Heart left ventricle (tissue), 7 donors: ENCODE measurements around the gene HCN1.

DNA sequence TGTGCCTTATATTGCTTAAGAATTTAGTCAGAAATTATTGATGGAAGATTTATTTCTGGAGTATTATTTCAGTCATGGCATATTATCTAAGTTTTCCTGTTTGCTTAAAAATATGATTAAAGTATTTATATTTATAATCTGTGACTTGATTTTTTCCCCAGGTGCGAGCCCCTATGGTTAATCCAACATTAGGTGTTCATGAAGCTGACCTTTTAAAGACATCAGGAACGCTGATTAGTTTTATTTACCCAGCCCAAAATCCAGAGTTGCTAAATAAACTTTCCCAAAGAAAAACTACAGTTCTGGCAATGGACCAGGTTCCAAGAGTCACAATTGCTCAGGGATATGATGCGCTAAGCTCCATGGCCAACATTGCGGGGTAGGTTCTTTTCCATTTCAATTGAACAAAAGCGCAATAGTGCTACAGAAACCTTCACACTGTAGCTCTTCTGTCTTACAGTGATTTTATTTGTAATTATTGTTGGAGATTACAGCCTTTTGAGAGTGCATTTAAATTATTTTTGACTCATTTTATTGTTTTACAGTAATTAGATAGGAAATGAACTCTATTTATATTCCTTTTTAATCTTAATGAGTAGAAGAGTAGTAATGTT is 12.8 kb downstream of the NNT start:
- PRO-cap, 6 experiments, result no peak in any of the 6 experiments
- RAMPAGE, long total RNA, 2 experiments, result no peak in any of the 2 experiments
- RRBS, result no CpG with 5 or more reads among the region's 5 CpGs

DNA sequence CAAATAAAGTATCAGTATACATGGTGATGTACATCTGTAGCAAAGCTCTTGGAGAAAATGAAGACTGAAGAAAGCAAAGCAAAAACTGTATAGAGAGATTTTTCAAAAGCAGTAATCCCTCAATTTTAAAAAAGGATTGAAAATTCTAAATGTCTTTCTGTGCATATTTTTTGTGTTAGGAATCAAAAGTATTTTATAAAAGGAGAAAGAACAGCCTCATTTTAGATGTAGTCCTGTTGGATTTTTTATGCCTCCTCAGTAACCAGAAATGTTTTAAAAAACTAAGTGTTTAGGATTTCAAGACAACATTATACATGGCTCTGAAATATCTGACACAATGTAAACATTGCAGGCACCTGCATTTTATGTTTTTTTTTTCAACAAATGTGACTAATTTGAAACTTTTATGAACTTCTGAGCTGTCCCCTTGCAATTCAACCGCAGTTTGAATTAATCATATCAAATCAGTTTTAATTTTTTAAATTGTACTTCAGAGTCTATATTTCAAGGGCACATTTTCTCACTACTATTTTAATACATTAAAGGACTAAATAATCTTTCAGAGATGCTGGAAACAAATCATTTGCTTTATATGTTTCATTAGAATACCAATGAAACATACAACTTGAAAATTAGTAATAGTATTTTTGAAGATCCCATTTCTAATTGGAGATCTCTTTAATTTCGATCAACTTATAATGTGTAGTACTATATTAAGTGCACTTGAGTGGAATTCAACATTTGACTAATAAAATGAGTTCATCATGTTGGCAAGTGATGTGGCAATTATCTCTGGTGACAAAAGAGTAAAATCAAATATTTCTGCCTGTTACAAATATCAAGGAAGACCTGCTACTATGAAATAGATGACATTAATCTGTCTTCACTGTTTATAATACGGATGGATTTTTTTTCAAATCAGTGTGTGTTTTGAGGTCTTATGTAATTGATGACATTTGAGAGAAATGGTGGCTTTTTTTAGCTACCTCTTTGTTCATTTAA is 101.8 kb downstream of the NNT start:
- PRO-cap, 6 experiments, result no peak in any of the 6 experiments
- RAMPAGE, long total RNA, 2 experiments, result no peak in any of the 2 experiments
- RRBS, result no CpG with 5 or more reads among the region's 3 CpGs

DNA sequence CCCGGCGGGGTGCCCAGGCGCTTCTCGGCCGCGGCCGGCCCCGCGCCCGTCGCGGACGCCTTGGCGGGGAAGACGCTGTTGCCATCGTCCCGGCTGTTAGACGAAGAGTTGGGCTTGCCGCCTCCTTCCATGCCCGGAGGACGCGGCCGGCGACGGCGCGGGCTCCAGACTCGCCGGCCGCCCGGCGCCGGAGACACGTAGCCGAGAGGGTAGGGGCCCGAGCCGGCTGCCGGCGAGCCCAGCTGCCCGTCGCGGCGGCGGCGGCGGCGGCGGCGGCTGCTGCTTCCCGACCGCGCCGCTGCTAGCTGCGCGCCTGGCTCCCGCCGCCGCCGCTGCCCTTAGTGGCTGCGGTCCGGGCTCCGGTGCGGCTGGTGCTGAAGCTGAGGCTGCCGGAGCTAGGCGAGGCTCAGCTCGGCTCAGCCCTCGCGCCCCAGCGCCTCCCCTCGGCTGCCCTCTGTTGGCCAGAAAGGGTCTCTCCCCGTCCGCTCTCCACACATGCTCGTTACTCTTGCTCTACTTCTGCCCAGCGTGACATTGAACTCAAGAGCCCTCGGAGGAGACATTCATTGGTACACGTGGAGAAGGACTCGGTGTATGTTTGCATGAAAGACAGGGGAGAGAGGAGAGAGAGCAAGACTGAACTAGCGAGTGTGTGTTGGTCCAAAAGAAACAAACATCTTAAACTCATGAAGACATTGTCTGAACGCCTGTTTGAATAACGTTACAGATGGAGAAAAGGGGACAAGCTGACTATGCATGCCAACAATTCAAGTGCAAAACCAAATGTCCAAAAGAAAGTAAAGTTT is at the start of gene HCN1:
TSS of gene HCN1 (minus strand) at position 418 of the 806 bp plus-strand sequence.
- PRO-cap, 6 experiments, result no peak in any of the 6 experiments
- RAMPAGE, long total RNA, 2 experiments, result no peak in any of the 2 experiments
- RRBS, result 1% methylated on average over 17 of the region's 80 CpGs

GRCh38 chr5:50445132-50445757 is 4.2 kb upstream of the EMB start:
- PRO-cap, 6 experiments, result no peak in any of the 6 experiments
- RAMPAGE, long total RNA, 2 experiments, result no peak in any of the 2 experiments
- RRBS, result no CpG with 5 or more reads among the region's 11 CpGs

DNA sequence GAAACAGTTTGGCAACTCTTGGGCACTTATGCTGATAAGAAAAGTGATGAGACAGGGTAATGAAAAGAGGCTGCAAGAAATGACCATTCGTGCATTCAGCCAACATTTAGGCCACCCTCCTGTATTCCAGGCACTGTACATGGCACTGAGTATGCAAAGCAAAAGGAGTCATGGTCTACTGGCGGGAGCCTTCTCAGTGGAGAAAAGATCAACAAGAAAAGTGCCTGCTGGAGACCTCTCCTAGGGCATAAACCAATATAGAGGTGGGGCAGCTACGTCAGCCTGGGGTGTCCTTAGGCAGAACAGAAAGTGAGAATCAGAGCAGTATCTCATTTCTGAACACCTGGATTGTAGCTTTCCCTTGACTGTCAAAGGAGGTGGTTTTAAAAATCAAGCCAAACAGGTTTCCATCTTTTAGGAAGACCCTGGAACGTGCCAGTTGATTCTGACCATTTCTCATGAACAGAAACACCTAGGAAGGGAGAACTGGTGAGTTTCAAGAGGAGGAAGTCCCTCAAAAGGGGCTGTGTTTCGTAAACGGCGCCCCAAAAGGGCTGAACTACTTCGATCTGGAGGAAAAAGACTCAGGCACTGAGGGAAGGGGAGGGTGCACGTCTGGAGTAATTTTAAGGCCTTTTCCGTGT is 734 bp upstream of the PARP8 start:
- PRO-cap, 6 experiments, result no peak in any of the 6 experiments
- RAMPAGE, long total RNA, 2 experiments, result no peak in any of the 2 experiments
- RRBS, result no CpG with 5 or more reads among the region's 10 CpGs

- PRO-cap, 6 experiments, result peak in 1 of 6 experiments; most common plus-strand start chr5:50923607 (in 1); most common minus-strand start chr5:50923463 (in 1)
- RAMPAGE, long total RNA, 2 experiments, result no peak in any of the 2 experiments
- RRBS, result no CpG with 5 or more reads among the region's 27 CpGs
Observed at GRCh38 chr5:50923274-50923908, 257.0 kb downstream of the PARP8 start.

DNA sequence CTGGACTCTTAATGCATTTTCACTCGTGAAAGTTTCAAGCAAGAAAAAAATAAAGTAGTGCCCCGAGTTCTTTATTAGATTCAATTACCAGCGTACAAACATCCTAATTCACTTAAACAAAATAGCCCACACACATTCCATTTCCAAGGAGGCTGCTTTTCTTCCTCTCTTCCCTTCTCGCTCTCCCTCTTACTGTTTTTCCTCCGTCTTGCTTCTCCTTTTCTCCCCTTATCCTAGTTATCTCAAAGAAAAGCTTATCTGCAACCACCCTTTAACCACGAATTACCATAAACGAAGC is 461 bp upstream of the ITGA1 start:
- PRO-cap, 6 experiments, result no peak in any of the 6 experiments
- RAMPAGE, long total RNA, 2 experiments, result no peak in any of the 2 experiments
- RRBS, result no CpG with 5 or more reads among the region's 7 CpGs

- PRO-cap, 6 experiments, result peak in 2 of 6 experiments; most common plus-strand start chr5:52800869 (in 2); most common minus-strand start chr5:52800786 (in 1)
- RAMPAGE, long total RNA, 2 experiments, result no peak in any of the 2 experiments
- RRBS, result no CpG with 5 or more reads among the region's 15 CpGs
Observed at GRCh38 chr5:52800636-52801269, 13.0 kb downstream of the ITGA1 start.

- PRO-cap, 6 experiments, result peak in 1 of 6 experiments; most common plus-strand start chr5:52849830 (in 1)
- RAMPAGE, long total RNA, 2 experiments, result no peak in any of the 2 experiments
- RRBS, result no CpG with 5 or more reads among the region's 3 CpGs
Observed at GRCh38 chr5:52849536-52849972, 61.8 kb downstream of the ITGA1 start.

DNA sequence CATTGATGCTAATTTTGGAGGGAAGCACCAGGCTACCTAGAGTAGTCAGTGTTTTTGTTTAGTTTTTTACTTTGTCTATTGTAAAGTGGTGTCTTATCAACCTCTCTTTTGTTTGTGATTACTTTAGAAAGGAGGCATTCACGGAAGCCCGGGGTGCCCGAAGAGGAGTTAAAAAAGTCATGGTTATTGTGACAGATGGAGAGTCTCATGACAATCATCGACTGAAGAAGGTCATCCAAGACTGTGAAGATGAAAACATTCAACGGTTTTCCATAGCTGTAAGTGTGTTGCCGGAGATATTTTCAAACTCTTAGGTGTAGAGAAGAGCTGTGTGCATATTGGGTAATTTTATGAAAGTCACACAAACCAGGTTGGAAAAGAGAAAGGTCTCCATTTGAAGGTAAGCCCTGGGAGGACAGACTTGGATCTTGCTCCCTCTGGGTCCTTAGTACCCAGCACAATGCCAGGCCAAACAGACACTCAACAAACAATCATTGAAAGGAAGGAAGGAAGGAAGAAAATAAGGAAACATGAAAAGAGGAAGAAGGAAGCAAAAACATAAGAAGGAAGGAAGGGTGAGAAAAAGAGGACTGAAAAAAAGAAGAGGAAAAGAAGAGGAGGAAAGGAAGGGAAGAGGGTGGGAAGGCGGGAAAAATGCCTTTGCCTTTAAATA is 100.1 kb downstream of the ITGA1 start:
- PRO-cap, 6 experiments, result no peak in any of the 6 experiments
- RAMPAGE, long total RNA, 2 experiments, result no peak in any of the 2 experiments
- RRBS, result no CpG with 5 or more reads among the region's 7 CpGs

DNA sequence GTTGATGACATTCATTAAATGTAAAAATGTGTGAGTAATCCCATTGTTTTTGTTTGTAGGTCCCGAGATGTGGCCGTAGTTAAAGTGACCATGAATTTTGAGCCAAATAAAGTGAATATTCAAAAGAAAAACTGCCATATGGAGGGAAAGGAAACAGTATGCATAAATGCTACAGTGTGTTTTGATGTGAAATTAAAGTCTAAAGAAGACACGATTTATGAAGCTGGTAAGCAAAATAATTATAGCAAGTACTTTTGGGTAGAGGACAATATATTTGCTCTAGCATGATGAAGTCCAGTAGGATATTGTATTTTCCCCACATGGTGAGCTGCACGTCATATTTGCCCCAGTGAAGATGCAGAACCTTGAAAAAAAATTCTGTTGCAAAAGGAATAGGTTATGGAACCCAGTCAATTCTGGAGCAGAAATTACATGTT is 70.5 kb upstream of the ITGA2 start:
- PRO-cap, 6 experiments, result no peak in any of the 6 experiments
- RAMPAGE, long total RNA, 2 experiments, result no peak in any of the 2 experiments
- RRBS, result no CpG with 5 or more reads among the region's 4 CpGs

GRCh38 chr5:53874238-53874901 is 313.9 kb downstream of the NDUFS4 start:
- PRO-cap, 6 experiments, result no peak in any of the 6 experiments
- RAMPAGE, long total RNA, 2 experiments, result no peak in any of the 2 experiments
- RRBS, result no CpG with 5 or more reads among the region's 1 CpG

DNA sequence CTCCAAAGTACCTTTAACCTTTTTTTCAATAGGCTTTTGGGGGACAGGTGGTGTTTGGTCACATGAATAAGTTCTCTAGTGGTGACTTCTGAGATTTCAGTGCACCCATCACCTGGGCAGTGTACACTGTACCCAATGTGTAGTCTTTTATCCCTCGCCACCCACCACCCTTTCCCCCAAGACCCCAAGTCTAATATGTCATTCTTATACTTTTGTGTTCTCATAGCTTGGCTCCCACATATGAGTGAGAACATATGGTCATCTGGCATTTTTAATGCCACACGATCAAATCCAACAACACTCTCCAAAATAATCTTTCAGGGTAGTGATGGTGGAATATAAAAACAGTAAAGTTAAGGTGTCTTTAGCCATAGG is 351.1 kb downstream of the NDUFS4 start:
- PRO-cap, 6 experiments, result no peak in any of the 6 experiments
- RAMPAGE, long total RNA, 2 experiments, result no peak in any of the 2 experiments
- RRBS, result no CpG with 5 or more reads among the region's 2 CpGs

GRCh38 chr5:54046419-54047028 is 263.8 kb downstream of the ARL15 start:
- PRO-cap, 6 experiments, result no peak in any of the 6 experiments
- RAMPAGE, long total RNA, 2 experiments, result no peak in any of the 2 experiments
- RRBS, result no CpG with 5 or more reads among the region's 6 CpGs

DNA sequence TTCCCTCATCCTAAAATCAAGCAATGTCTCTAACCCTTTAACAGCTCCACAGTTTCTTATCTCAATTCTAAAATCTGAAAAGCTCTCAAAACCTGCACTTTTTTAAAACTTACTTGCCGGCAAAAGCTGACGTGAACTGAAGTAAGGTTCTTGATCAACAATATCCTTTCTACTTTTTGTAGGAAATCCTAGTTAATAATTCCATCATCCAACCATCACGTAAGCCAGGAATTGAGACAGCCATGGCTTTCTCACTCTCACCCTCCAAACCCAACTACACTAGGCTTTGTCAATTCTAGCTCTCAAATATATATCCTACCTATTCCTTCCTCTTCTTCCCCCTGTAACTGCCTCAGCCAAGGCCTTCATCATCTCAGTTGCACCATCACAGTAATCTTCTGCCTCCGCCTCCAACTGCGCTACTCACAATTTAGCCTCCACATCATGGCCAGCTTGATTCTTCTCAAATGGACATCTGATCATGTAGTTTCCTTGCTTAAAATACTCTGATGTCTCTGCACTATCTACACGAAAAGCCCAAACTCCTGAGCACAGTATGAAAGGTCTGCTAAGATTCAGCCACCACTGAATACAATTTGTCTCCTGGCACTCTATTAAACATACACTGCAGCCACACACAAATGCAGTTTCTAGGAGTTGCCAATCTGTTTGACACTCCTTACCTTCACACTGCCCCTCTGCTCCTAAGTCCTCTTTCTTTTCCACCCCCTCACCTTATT is 140.3 kb downstream of the ARL15 start:
- PRO-cap, 6 experiments, result no peak in any of the 6 experiments
- RAMPAGE, long total RNA, 2 experiments, result no peak in any of the 2 experiments
- RRBS, result no CpG with 5 or more reads among the region's 6 CpGs

- PRO-cap, 6 experiments, result no peak in any of the 6 experiments
- RAMPAGE, long total RNA, 2 experiments, result no peak in any of the 2 experiments
- RRBS, result no CpG with 5 or more reads among the region's 2 CpGs
Observed at GRCh38 chr5:54220339-54220565, 90.1 kb downstream of the ARL15 start.

GRCh38 chr5:54457011-54457655 is 1.6 kb downstream of the HSPB3 start:
- PRO-cap, 6 experiments, result peak in 5 of 6 experiments; most common plus-strand start chr5:54457455 (in 2); most common minus-strand start chr5:54457370 (in 3)
- RAMPAGE, long total RNA, 2 experiments, result no peak in any of the 2 experiments
- RRBS, result no CpG with 5 or more reads among the region's 4 CpGs

- PRO-cap, 6 experiments, result no peak in any of the 6 experiments
- RAMPAGE, long total RNA, 2 experiments, result no peak in any of the 2 experiments
- RRBS, result no CpG with 5 or more reads among the region's 8 CpGs
Observed at GRCh38 chr5:54523976-54524538, 6.5 kb downstream of the SNX18 start.

DNA sequence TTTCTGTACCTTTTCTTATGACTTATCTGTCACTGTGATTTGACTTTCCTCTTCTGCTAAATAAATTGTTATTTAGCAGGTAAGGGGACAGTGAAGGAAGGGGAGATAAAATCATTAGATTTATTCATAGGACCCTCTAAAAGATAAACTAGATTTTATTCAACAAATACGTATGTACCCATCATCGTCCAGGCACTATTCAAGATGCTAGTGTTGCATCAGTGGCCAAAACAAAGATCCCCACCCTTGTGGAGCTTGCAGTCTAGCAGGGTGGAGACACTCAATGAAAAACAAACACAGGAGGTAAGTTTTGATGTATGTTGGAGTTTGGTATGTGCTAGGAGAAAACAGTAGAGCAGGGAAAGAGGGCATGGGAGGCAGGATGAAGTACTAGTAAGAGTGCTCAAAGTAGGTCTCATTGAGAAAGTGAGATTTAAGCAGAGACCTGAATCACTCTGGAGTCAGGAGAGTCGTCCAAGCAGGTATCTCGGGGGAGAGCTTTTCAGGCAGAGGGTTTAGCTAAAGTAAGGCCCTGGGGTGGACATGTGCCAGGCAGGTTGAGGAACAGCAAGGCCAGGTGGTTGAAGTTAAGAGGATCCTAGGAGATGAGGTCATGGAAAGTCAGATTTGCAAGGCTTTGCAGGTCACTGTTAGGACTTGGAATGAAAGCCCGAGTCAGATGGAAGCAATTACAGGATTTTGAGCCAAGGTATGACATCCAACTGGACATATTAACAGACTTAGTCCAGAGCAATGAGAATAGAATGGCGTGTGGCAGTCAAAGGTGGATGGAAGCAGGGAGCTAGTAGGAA is 9.1 kb downstream of the SNX18 start:
- PRO-cap, 6 experiments, result peak in 1 of 6 experiments; most common plus-strand start position 349 of the sequence (in 1)
- RAMPAGE, long total RNA, 2 experiments, result no peak in any of the 2 experiments
- RRBS, result no CpG with 5 or more reads among the region's 6 CpGs

DNA sequence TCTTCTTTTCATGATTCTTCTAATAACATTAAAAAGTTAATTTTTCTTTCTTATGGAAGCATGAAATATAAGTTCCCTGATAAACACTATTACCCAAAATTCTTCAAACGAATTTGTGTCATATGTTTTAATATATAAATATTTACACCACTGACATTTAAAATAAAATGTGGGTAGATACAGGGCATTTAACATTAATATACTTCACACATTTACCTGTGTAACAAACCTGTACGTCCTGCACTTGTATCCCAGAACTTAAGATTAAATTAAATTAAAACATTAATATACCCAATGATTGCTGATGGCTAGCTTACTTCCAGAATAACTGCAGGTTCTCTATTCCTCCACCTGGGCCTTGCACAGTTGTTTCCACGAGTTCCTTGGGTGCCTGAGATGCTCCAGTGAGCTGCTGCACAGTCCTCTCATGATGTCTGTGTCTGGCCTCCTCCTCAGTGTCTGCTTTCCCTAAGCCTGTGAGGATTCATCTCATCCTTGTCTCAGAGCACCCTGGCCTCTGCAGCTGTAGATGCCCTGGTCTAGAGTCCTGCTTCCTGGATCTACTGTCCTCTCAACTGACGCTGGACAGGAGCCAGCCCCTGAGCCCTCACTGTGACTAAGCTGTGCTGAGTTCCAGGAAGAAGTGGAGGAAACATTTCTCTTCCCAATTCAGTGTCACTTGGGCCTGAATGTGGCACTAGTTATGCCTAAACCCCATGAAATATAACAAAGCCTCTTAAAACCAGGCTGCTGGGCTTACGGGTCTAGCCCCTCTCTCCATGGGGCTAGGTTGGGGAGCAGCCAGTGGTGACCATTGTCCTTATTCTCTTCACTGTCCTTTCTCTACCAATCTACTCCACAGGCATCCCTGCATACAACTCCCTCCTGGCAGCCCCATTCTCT is 220.4 kb downstream of the SNX18 start:
- PRO-cap, 6 experiments, result no peak in any of the 6 experiments
- RAMPAGE, long total RNA, 2 experiments, result no peak in any of the 2 experiments
- RRBS, result no CpG with 5 or more reads among the region's 5 CpGs